Thoracic aorta endothelial cell (primary cell): Measurements from ENCODE around the gene TBC1D5.

DNA sequence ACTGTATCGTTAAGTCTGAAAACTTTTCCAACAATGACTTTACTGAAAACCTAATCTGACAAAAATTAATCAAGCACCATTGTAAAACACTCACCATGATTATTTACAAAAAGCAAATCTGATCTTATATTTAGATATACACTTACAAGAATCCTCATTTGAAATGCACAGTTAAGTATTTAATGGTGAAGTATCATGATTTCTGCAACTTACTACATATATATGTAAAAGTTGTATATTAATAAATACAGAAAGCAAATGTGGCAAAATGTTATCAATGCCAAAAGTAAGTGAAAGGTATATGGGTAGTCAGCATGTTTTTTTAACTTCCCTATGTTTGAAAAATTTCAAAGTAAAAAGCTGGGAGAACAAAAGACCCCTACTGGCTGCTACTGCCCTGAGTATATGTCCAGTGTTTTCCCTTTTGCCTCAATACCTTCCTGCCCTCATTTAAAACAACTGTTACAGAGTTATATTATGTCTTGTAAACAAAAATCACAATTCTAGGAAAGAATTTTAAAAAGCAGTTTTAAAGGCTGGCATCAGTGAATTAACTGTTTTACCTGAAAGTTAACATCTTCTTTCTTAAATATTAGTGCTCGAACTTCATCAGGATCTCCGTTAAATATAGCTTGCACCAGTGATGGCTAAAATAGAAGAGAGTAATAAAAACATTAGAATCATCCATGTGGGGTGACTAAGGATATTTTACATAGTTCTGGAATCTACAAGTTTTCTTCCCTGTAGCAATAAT lies 2.9 kb downstream of the ANKRD28 start:
- CAGE, long polyA plus RNA: no peak

GRCh38 chr3:15808996-15809845 lies 11.4 kb upstream of the ANKRD28 start:
- CAGE, long polyA plus RNA: no peak

GRCh38 chr3:16068024-16068393 lies 106.5 kb upstream of the GALNT15 start:
- CAGE, long polyA plus RNA: no peak

DNA sequence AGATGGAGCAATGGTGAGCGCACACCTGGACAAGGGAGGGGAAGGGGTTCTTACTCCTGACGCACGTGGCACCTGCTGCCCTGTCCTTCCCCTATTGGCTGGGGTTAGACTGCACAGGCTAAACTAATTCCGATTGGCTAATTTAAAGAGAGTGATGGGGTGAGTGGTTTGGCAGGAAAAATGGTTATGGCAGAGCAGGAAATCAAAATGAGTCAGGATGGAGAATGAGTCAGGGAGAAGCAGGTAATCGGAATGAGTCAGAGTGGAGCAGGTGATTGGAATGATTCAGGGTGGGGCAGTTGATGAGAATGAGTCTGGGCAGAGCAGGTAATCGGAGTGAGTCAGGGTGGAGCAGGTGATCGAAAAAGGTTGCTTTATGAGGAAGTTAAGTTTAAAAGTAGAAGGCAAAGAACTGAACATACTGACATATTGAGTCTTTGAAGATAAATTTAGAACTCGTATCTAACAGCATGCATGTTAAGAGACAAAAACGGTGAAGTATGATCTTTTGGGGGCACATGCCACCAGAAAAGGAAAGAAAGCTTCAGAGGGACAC lies 73.0 kb upstream of the GALNT15 start:
- CAGE, long polyA plus RNA: no peak

DNA sequence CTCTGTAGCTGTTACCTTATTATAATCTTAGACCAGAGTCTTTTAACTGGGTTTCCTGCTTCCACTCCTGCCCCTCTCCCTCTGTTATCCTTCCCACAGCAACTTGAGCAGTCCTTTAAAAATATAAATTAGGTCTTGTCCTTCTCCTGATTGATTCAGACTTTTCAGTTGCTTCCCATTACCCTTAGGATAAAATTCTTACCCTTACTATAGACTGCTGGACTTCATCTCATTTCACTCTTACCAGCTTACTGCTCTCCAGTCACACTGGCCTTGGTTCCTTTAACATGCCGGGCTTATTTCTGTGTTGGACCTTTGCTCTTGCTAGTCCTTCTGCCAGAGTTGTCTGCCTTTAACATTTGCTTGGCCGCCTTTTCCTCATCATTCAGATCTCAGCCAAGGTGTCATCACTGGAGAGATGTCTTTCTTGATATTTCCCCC lies 2.2 kb downstream of the OXNAD1 start:
- CAGE, long polyA plus RNA: no peak

DNA sequence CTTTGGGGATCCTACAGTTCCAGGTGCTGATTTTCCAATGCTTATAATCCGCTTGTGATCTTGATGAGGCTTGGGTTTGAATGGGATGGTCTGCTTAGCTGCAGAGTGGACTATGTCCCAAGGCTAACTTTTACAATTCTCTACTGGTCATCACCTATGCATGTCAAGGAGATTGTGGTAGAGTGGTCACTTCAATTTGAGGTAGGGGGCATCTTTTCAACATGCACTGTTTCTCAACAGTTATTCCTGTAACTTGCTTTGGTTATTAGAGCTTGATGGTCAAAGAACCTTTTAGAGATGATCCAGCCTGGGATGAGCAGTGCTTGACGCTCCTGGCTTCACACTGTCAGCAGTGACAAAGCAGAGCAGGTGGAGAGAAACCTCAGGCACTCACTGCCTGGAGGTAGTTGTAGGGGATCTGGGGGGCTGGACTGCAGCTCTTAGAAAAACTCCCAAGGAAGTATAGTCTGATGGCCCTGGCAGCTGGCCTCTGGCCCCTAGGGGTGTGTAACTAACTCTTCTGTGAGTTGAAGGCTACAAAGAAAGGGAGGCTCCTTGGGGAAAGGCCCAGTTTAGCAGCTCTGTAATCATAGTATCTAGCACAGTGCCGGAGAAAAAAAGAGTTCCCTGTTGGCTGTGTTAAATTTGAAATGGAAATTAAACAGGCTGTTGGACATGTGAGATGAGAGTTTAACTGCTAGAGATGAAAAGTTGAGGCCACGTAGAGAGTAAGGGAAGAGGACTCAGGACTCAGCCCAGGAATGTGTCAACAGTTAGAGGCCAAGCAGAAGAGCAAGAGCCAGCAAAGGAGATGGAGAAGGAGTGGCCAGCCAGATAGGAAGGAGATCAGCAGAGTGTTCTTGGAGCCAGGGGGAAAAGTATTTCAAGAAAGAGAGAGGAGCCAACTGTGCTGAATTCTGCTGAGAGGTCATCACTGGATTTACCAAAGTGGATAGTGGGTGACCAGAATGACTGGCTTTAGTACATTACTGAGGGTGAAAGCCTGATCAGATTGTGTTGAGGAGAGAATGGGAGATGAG lies 14.1 kb downstream of the OXNAD1 start:
- CAGE, long polyA plus RNA: no peak

GRCh38 chr3:16297878-16298755 lies 33.1 kb downstream of the OXNAD1 start:
- CAGE, long polyA plus RNA: no peak

GRCh38 chr3:16400416-16401032 lies 113.0 kb downstream of the RFTN1 start:
- CAGE, long polyA plus RNA: no peak

GRCh38 chr3:16468050-16468490 lies 45.4 kb downstream of the RFTN1 start:
- CAGE, long polyA plus RNA: no peak

GRCh38 chr3:16481348-16481647 lies 32.2 kb downstream of the RFTN1 start:
- CAGE, long polyA plus RNA: no peak

- CAGE, long polyA plus RNA: no peak
These were observed 19.9 kb downstream of the RFTN1 start for GRCh38 chr3:16493640-16494058.

DNA sequence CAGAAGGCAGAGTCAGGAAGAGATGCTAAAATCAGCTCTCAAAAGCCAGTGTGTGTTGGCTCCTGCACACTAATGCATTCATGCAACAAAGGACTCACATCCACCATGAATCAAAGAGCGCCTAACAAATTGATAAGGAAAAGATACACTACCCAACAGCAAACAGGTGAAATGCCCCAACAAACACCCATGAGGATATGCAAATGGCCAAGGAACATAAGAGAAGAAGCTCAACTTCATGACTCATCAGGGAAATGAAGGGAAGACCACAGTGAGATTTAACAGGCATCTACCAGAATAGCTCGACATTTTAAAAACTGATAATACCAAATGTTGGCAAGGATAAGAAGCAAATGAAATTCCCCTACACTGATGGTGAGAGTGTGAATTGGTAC lies 17.2 kb downstream of the RFTN1 start:
- CAGE, long polyA plus RNA: no peak

DNA sequence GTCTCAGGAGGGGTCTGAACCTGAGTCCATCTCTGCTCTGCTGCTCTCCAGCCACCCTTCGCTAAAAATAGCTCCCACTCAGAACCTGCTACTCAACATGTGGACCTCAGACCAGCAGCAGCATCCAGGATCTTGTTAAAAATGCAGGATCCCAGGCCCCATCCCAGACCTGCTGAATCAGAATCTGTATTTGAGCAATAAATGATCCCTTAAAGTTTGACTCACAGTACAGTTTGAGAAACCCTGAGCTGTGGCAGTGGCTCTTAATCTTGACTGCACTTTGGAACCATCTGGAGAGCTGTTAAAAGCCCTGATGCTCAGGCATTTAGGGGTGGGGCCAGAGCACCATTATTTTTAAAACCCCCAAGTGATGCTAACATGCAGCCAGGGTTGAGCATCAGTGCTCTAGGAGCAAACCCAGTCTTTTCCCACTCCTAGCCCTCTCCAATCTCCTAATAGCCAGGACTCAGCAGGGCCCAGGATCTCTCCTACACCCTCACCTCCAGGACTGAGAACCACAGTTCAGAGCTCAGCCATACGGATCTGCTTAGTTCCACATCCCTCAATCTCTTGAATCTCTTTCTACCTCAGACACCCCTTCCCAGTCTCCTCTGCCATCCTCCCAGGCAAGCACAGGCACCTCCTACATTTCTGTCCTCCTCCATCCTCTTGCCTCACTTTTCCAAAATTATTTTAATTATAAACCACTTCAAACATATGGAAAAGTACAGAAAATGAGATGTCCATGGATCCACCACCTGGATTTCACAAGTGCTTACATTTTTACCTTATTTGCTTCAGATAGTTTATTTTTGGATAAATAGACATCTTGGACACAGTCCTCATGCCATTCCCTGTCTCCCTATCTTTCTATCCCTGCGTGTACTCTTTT lies 10.1 kb downstream of the RFTN1 start:
- CAGE, long polyA plus RNA: no peak

GRCh38 chr3:16885067-16885768 lies 463 bp downstream of the PLCL2 start:
- CAGE, long polyA plus RNA: no peak

DNA sequence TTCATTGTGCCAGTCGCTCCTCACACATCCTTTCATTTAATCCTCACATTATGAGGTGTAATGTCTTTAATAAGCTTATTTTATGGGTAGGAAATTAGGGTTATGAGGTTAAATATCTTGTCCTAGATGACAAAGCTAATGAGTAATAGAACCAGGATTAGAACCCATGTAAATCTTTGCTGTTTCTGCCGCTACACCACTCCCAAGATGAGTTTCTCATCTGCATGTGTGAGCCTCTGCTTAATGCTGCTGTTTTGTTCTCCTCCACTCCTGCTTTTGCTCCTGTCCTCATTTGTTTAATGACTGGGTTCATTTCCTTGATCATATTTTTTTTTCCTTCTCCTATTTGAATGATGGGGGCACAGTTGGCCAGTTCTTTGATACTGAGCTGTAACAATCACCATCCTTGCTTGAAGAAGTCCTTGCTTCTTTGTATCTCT lies 155.9 kb downstream of the PLCL2 start:
- CAGE, long polyA plus RNA: no peak

DNA sequence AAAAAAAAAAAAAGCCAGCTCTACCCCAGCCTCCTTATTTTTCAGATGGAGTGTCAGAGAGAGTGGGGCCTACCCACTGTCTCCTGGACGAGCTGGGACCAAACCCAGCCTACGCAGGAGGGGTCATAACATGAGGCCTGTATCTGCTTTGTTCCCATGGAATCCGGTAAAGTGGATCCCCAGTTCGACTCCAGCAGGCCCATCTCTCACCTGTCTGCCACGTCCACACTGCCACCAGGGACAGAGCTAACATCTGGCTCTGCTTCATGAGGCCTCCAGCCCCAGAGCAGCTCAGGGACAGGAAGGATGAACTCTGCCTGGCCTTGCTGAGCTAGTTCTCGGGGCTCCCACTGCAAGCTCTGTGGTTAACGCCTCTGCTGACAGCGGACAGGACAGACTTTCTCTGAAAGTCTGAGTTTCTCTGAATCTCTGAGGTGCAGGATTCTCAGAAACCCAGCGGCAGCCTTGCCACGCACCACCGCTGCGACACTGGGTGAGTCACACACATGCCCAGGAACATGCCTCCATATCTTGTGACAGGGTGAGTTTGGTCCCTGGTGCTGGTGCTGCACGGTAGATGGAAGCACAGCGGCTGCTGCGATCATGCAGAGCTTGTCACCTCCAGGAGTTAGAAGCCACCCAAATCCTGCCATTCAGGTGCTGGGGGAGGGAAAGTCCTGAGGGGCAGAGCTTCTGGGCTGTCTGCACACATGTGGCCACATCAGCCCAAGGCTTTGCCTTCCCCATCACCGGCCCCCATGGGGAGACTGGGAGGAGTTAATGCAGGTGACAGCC lies 266.8 kb downstream of the PLCL2 start:
- CAGE, long polyA plus RNA: no peak

GRCh38 chr3:17303134-17303483 lies 418.4 kb downstream of the PLCL2 start:
- CAGE, long polyA plus RNA: no peak

- CAGE, long polyA plus RNA: no peak
These were observed 240.5 kb downstream of the TBC1D5 start for GRCh38 chr3:17501485-17502755.

- CAGE, long polyA plus RNA: no peak
These were observed 49.1 kb downstream of the TBC1D5 start for GRCh38 chr3:17693231-17693872.

DNA sequence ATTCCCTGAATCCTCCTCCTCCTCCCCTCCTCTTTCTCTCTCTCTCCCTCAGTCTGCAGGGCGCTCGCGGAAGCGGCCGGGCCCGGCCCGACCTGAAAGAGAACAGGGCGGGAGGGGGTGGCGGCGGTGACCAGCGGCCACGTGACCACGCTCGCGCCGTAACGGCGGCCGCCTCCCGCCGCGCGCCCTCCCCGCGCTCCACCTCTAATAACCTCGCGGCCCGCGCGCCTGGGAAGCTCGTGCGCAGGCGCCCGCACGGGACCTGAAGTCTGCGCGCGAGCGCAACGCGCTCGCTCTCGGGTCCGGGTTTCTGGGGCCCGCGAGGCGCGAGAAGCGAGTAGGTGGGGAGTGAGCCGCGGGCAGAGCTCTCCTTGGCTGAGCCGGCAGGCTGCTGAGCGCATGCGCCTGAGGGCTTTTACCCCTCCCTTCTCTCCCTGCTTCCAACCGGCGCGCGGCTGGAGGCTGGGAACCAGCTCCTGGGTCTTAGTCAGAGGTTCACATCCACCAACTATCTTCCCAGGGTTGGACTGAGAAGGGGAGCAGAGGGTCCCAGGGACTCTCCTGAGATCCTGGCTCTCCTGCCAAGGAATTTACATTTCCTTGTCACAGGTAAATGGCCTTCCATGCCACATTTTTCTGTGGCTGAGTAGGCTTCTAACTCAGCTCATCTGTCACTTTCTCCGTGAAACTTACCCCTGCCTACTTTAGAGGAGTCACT lies at the start of gene TBC1D5:
TBC1D5 (minus strand) TSS at position 122 of the 718 bp plus-strand sequence.
- CAGE, long polyA plus RNA: no peak